Cerebral cortex (tissue), 2 donors: ENCODE measurements around a stretch of chr9.

DNA sequence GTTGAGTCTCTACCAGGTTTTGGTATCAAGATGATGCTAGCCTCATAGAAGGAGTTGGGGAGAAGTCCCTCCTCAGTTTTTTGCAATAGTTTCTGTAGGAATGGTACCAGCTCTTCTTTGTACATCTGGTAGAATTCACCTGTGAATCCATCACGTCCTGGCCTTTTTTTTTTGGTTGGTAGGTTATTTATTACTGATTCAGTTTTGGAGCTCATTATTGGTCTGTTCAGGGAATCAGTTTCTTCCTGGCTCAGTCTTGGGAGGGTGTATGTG lies 59.4 kb downstream of the NAA35 start:
- PRO-cap, 2 experiments: no peak in any of the 2 experiments

DNA sequence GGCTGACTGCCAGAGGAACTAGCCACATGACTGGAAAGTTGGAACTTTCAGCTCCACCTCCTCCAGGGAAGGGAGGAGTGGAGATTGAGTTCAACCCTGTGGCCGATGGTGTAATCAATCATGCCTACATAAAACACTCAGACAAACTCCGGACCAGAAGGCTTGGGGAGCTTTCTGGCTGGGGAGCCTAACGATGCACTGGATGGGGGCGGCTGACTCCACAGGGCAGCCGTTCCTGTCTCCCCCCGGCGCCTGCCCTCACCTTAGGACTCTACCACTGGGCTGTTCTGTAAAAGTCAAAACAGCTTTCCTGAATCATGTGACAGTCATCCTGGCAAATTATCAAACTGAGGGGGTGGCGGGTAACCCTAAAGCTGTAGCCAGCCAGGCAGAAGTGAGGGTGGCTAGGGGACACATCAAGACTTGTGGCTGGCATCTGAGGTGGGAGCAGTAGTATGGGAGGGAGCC lies 58.0 kb downstream of the GOLM1 start:
- PRO-cap, 2 experiments: no peak in any of the 2 experiments

DNA sequence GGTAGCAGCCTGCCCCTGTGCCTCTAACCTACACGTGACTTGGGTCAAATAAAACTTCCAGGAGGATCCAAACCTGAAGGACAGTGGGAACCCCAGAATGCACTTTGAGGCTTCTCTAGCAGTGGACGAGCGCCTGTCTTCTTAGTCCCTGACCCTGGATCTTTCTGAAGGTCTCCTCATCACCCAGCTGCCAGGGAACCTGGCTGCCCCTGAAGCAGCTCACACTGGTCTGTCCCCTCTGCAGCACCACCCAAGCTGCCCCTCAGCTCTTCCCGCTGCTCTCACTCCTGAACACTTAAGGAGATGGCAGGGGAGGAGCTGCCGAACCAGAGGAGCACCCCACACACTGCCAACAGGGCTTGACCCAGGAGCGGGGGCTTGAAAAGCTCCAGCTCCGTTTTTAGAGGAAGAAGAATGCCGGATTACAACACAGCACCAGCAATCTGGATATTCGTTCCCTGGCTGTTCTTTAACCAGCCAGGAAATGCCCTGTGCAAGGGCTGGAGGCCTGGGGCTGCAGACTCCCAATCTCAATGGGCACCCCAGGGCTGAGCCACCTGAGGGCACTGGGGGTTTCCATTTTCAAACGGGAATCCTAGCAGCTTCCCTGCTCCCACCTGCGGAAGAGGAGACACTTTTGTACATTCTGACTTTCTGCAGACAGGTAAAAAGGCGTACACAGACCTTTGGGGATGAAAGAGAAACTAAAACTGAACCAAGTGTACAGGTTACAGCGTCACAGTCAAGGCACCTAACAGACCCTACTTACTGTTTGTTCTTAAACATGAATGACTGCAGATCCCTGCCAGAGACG lies 36.4 kb downstream of the GOLM1 start:
- PRO-cap, 2 experiments: no peak in any of the 2 experiments

DNA sequence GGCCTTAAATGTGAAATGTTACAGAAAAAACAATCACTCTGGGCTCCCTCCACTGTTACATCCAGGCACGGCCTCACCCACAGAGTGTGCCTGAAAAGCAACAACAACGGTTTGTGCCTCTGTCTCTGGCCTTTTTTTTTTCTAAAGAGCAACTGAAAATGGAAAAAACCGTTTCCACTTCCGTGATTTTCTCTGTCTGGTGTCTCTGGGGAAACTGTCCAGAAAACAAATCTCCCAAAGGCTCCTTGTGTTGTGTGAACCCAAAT lies 221.7 kb upstream of the TUT7 start:
- PRO-cap, 2 experiments: no peak in any of the 2 experiments

DNA sequence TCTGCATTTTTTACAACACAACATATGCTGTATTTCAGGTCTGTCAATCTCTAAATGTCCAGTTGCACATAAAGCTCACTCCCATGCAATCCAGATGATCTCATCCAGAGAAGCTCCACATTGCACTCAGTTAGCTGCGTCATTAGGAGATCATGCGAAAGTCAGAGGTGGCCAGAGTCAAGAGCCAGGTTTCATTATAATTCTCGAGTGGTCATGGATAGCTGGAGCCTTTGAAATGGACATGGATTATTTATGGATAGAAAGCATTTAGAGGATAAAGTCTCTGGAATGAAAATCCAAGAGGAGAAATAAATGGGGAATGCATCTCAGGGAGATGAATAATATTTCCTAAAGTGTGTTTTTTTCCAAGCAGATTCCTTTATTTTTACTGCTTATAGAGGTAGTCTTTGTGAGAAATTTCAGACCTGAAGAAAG lies 232.2 kb downstream of the GAS1 start:
- PRO-cap, 2 experiments: no peak in any of the 2 experiments

- PRO-cap, 2 experiments: peak in 1 of 2 experiments; most common plus-strand start chr9:86947956 (in 1)
These were observed 520 bp upstream of the GAS1 start for GRCh38 chr9:86947799-86948253.

DNA sequence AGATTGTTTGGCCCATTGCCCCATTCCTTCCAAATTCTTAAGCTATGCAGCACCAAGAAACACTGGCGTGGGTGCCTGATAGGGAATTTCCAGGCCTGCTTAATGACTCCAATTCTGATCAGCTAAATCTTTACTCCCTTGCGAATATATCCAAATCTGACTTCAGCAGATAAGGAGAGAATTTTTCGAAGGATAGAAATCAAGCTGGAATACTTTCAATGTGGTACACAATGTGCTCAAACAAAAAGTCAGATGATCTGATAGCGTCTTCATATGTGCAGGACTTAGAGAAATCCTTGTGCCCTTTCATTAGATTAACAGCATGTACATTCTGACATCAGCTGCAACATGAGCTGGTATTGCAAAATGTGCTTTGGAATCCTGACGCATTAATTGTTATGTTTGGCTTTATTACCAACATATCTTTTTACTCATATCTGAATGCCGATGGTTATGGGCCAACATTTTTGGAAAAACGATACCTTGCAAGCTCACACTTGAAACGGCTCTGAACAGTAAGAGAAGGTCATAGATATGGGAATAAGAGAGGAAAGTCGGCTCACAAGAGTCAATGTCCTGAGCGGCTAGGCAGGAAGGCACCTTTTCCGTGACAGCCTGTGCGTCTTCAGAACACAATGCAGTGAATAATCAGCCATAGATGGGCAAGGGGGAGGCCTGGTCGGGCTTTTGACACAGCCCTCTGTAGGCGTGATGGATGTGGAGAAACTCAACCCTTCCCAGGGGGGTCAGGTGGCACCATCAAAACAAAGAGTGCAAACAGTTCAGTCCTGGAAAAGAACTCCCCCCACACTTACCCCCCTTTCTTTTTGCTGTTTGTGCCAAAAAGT lies 36.3 kb upstream of the GAS1 start:
- PRO-cap, 2 experiments: no peak in any of the 2 experiments

GRCh38 chr9:87406615-87407238 lies 90.9 kb upstream of the DAPK1 start:
- PRO-cap, 2 experiments: no peak in any of the 2 experiments

DNA sequence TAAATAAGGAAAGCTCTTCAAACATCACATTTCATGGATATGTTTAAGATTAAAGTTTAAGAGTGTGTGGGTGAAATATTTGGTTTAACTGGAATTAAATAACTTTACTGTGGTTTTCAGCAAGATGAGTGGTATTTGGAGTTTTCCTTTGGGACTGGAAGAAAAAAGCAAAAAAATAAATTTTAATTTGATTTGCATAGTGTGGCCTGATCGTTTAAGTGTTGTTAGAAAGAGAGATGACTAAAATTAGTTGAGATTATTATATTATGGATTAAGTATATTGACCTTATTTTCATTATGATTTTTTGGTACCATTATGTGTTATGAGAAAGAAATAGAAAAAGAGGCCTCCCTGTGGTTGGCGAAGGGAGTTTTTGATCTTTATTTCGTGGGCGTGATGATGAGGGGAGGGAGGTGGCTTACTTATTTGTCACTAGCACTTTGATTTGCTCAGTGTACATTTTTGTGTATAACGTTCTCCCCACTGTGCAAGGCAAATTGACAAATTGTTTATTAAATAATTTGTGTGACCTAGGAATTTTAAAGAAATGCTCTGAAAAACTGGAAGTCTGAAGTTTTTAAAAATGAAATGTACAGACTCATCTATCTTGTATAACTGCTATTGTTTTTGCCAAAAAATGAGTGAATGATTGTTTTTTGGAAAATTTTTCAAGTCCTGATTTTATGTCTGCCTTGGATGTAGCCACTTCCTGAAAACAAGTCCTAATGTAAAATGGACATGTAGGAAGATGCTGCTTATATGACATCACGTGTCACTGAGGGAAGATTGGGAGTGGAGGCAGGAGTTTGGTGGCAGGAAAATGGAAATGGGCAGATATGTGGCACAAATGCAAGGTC lies 2.9 kb downstream of the DAPK1 start:
- PRO-cap, 2 experiments: no peak in any of the 2 experiments

- PRO-cap, 2 experiments: no peak in any of the 2 experiments
These were observed 56.9 kb downstream of the DAPK1 start for GRCh38 chr9:87554190-87555378.

GRCh38 chr9:87730886-87731540 lies 5.1 kb downstream of the CTSL start:
- PRO-cap, 2 experiments: no peak in any of the 2 experiments

DNA sequence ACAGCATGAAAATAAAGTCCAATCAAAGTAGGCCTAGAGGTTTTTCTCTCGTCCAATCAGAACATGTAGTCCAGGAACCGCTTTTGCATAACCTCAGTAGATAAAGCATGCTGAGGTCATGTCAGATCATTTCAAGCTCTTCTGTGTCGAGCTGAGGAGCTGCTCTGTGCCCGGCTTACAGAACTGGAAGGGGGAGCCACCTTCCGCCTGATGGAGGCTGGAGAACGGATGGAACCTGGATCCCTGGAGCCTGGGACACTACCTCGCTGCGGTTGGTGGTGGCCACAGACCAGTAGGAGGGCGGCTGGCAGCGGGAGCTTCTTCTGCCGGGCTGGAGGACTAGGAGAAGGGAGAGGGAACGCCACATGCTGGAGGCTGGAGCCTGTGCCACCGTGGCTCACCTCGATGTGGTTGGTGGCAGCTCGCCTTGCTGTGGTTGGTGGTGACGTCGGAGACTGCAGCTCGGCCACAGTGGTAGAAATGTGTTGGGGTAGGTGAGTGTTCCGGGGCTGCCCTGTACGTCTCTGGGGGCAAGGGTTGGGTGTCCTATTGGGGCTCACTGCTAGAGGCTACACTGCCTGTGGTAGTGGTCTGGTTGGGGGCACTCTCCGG lies 24.6 kb downstream of the SPATA31C2 start:
- PRO-cap, 2 experiments: no peak in any of the 2 experiments

GRCh38 chr9:88388528-88389447 lies 544 bp downstream of the SPIN1 start:
- PRO-cap, 2 experiments: peak in 1 of 2 experiments; most common plus-strand start chr9:88388791 (in 1); most common minus-strand start chr9:88388682 (in 1)

- PRO-cap, 2 experiments: peak in 1 of 2 experiments; most common plus-strand start chr9:88814697 (in 1); most common minus-strand start chr9:88814570 (in 1)
These were observed 176.9 kb upstream of the S1PR3 start for GRCh38 chr9:88814263-88814953.

- PRO-cap, 2 experiments: no peak in any of the 2 experiments
These were observed 10.5 kb downstream of the S1PR3 start for GRCh38 chr9:89001696-89002190.

DNA sequence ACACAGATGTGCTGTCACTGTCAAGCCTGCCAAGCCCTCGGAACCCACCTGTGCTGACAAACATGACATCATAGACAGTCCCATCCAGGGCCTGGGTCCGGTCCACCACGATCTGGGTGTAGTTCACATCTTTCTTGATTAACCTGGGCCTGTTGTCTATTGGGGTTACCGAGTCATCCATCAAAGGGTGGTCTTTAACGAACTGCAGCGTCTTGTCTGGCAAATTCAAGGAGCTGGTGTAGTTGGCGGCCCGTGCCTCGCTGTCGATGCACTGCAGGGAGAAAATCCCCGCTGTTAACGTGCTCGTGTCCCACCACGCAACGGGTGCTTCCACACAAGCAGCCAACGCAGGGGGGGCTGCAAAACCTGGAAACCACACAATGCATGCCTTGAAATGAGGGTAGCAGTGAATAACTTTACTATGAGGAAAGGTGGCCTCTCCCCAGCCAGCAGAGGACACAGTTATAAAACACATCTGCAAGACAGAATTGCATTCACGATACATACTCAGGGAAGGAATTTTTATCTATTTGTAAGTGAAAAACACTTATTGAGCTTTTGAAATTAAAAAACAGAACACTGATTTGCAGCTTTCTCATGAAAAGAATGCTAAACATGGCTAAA lies 69.2 kb downstream of the SECISBP2 start:
- PRO-cap, 2 experiments: no peak in any of the 2 experiments

- PRO-cap, 2 experiments: no peak in any of the 2 experiments
These were observed 28.0 kb upstream of the SEMA4D start for GRCh38 chr9:89525806-89526398.

DNA sequence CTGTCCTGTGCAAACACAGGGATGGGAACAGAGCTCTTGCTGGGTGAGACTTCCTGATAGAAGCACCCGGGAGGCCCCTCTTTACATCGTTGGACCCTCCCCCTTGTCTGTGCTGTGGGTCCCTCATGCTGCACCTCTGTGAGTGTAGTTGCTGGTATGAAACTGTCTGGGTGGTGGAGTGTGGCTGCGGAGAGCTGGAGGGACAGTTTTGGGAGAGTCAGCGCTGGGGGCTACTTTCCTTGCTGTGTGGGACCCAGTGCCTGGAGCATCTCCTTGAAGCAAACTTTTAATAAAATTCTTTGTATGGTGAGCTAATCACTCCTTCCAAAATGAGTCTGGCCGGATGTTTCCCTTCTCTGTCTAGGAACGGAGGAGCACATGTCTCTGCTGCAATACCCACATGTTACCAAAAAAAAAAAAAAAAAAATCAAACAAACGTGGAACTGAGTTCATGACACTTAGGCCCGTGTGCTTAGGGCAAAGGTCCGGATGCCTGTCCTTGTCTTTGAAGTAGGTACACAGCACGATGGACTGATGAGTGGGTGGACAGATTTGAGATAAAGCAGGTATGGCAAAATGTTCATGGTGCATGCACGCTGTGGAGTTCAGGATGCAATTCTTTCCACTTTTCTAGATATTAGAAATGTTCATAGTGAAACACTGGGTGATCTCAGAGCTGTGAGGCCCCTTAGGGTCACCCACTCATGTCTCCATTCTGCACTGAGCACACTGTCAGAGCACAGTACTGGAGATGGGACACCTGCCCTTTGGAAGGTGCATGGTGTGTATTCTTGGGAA lies 43.4 kb downstream of the GADD45G start:
- PRO-cap, 2 experiments: no peak in any of the 2 experiments

DNA sequence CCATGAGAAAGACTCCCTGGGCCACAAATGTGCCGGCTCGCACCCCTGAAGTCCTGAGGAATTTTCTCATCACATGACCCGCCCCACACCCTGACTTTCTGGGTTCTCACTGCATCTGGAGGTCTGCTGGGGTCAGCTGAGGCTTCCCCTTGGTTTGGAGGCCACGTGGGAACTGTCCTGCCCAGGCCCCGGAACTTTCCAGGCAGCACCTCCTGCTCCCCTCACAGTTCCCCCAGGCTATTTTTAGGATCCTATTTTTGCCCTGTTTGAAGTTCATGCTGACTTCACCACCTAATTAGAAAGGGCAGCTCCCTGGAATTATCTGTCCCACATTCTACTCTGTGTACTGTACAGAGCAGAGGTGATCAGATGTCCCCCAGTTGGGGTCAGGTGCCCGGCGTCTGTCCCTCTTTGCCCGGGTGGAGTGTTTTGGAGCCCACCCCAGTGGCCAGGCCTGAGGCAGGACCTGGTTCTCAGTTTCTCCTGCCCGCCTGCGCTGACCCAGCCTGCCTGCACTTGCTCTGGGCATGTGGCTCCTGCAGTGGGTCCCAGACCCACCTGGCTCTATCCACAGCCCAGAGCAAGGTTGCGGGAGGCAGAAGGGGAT lies 268.1 kb downstream of the GADD45G start:
- PRO-cap, 2 experiments: no peak in any of the 2 experiments

DNA sequence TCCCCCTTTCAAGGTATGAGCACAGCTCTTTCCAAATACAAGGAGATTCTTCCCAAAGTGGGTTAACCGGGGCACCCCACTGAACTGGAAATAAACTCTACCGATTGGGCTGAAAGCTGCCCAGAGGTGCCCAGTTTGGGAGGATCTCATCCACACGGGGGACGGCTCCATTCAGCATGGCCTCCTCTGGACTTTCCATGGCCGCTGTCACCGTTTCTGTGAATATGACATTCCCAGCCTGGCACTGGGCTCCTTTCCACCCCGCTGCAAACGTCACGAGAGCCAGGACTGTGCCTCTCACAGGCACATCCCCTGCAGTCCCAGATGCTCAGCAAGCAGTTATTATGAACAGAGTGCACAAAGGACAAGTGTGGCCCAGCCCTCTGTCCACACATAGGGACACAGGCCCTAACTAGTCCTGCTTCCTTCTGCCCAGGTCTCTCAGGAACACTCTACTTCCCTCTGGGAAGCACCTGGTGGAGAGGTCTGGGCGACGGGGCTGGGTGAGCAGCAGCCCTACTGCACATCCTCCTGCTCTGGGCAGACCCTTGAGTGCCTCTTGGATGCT lies 269.5 kb downstream of the GADD45G start:
- PRO-cap, 2 experiments: no peak in any of the 2 experiments